ENCODE results near the gene TAS1R2.

- RRBS = no CpG with 5 or more reads among the region's 12 CpGs
CAGE:
- cytosol, long polyA plus RNA = no peak
- long polyA plus RNA = no peak
- nucleus, long polyA plus RNA = no peak
Observed at GRCh38 chr1:17579951-17580808, 40.7 kb downstream of the ARHGEF10L start.

GRCh38 chr1:17587322-17587653, 47.8 kb downstream of the ARHGEF10L start:
- RRBS = no CpG with 5 or more reads among the region's 5 CpGs
CAGE:
- cytosol, long polyA plus RNA = no peak
- long polyA plus RNA = no peak
- nucleus, long polyA plus RNA = no peak

DNA sequence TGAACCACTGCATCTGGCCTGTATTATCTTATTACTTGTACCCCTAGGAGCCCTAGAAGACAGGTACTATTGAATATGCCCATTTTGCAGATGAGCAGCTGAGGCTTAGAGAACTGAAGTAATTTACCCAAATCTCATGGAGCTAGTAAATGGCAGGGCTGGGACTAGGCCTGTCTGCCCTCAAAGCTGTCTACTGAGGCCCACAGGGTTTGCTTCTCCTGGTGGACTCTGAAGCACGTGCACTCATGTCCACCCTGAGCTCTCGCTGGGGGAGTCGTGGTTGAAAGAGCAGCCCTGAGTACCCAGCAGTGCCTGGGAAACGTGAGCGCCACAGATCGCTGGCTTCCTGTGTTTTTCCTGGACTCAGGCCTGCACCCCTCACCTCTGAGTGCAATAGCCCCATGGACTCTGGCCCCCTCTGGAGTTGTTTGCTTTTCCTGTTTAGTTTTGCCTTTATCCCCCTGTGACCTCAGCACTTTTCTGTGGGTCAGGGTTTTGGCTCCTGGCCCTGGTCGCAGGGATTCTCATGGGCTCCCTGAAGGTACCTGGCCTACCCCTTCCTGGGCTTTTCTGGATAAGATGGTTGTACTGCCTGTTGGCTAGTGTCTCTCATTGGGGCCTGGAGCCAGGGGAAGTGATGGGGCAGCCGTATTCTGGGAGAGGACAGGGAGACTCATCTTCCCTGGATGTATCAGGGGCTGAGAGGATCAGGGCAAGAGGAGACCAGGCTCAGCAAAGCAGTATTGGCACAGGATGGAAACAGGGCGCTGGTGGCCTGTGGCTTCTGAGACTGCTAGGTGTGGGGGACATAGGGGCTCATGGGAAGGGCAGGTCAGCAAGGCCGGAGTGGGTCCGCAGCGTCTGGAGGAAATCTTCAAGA, 52.6 kb downstream of the ARHGEF10L start:
- RRBS = 100% methylated on average over 3 of the region's 12 CpGs
CAGE:
- cytosol, long polyA plus RNA = no peak
- long polyA plus RNA = no peak
- nucleus, long polyA plus RNA = no peak

DNA sequence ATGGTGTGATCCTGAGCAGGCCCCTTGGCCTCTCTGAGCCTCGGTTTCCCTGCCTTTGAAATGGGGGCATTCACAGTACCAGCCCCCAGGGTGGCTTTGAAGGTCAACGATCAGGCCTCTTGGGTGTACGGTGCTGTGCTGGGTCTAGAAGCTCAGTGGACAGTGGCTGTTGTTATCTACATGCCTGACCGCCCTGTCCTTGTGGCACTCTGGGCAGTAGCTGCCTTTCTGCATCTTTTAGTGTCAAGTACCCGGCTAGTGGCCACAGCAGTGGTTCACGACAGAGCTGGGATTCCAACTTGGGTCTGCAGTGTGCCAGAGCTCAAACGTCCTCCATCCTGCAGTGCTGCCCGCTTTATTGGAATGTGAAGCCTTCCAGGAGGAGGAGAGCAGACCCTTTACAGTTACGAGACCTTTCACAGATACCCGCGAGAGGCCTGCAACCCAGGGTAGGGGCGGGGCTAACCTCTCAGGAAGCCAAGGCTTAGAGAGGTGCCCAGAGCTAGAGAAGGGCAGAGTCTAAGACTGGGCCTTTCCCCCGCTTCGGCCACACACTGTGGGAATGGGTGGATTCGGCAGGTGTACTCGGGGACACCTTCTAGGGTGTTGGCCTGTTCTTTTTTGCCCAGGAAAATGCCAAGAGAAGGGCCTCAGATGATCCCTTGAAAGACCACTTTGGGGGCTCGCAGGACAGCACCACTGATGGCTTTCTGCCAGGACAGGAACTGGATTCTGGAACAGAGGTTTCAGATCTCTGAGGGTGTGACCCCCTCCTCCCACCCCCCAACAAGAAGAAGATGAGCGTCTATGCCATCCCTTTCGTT, 74.5 kb downstream of the ARHGEF10L start:
- RRBS = no CpG with 5 or more reads among the region's 19 CpGs
CAGE:
- cytosol, long polyA plus RNA = no peak
- long polyA plus RNA = no peak
- nucleus, long polyA plus RNA = no peak

DNA sequence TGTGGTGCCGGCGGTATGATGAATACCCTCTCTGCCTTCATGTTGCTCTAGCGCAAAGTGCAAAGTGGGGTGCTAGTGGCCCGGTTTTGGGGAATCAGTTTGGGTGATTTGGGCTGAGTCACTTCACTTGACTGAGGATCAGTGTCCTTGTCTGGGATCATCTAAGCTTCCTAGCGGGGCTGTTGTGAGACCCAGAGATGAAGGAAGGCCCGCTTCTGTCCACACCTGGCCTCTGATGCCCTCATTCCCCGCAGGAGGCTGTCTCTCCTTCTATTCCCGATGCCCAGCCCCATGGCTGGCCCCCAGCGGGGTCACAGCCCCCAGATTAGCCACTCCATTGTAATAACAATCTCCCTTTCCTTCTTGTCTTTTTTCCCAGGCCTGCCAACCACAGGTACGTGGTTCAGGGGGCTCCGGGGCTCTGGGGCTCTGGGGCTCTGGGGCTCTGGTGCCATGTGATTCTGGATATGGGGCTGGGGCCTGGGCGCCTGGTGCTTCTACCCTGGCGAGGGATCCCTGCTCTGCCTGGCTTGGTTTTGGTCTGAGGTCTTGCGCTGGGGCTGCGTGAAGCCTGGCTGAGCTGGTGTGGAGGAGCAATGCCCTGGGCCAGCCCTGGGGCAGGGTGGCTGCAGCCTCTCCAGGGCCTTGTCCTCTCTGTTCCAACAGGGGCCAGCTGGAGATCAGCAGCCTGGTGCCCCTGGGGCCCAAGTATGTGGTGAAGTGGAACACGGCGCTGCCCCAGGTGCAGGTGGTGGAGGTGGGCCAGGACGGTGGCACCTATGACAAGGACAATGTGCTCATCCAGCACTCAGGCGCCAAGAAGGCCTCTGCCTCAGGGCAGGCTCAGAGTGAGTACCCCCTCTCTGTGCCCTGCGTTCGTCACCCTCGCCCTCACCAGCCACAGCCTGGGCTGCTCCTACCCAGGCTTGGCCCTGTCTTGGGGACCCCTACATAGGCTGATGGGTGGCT, 95.0 kb downstream of the ARHGEF10L start:
- RRBS = 93% methylated on average over 4 of the region's 22 CpGs
CAGE:
- cytosol, long polyA plus RNA = no peak
- long polyA plus RNA = no peak
- nucleus, long polyA plus RNA = no peak

GRCh38 chr1:17648393-17649257, 106.5 kb upstream of the ACTL8 start:
- RRBS = 97% methylated on average over 2 of the region's 22 CpGs
CAGE:
- cytosol, long polyA plus RNA = no peak
- long polyA plus RNA = no peak
- nucleus, long polyA plus RNA = no peak

DNA sequence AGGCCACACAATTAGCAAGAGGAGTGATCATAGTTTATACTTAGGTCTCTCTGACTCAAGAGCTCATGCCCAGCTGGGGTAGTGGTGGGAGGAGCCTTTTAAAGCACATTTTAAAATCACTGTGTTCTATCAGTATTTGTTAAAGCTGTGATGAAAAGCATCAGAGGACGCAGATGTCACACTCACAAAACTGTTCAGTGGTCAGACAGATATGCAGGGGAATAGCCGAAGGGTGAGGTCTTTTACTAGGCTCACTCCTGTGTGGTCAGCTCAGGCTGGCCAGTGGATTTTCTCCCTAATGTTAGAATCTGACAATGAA, 80.0 kb upstream of the IGSF21 start:
- RRBS = no CpG with 5 or more reads among the region's 2 CpGs
CAGE:
- cytosol, long polyA plus RNA = no peak
- long polyA plus RNA = no peak
- nucleus, long polyA plus RNA = no peak

- RRBS = no CpG with 5 or more reads among the region's 4 CpGs
CAGE:
- cytosol, long polyA plus RNA = no peak
- long polyA plus RNA = no peak
- nucleus, long polyA plus RNA = no peak
Observed at GRCh38 chr1:18264684-18265123, 157.1 kb downstream of the IGSF21 start.

- RRBS = no CpG with 5 or more reads among the region's 12 CpGs
CAGE:
- cytosol, long polyA plus RNA = no peak
- long polyA plus RNA = no peak
- nucleus, long polyA plus RNA = no peak
Observed at GRCh38 chr1:18481418-18481764, 661 bp downstream of the KLHDC7A start.

DNA sequence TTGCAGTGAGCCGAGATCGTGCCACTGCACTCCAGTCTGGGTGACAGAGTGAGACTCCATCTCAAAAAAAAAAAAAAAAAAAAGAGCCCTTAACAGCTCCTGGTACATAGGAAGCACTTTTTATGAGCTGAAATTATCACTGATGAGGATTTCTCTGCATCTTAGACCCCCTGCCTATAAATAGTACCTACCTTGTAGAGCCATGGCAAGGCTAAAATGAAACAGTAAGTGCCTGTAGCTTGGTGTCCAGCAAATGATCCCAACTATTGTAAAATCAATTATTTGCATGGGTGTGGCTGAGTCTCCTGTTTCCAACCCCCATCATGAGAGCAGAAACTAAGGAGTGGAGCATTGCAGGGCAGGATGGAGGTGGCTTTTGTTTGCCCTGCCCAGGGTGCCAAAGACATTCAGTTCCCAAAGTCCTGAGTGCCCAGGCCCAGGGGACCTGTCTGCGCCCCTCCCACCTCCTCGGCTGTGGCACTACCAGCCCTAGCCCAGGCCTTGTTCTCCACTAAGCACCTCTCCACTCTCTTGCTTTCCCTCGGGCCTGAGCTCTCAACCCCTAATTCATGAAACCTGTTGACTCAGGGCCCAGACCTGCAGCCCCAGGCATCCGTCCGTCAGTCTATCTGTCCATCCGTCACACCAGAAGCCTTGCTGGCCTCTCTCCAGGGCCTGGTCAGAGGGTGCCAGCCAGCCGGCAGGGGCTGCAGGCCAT, 39.5 kb downstream of the PAX7 start:
- RRBS = no CpG with 5 or more reads among the region's 9 CpGs
CAGE:
- cytosol, long polyA plus RNA = no peak
- long polyA plus RNA = no peak
- nucleus, long polyA plus RNA = no peak

DNA sequence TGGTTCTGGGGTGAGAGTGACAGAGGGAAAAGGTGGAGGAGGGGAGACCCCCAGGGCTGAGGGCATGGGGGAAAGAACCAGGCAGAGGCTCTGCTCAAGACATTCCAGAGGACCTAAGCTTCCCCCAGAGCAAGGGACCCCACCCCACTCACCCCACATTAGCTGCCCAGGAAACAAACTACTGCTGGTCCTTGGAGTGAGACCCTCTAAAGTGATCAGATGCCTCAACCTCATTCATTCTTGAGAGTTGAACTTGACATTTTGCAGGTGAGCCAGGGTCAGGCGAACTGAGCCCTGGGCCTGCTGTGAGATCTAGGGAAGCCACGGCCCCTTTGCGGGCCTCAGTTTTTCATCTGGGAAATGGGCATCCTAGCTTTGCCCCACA, 102.9 kb downstream of the PAX7 start:
- RRBS = no CpG with 5 or more reads among the region's 3 CpGs
CAGE:
- cytosol, long polyA plus RNA = no peak
- long polyA plus RNA = no peak
- nucleus, long polyA plus RNA = no peak

DNA sequence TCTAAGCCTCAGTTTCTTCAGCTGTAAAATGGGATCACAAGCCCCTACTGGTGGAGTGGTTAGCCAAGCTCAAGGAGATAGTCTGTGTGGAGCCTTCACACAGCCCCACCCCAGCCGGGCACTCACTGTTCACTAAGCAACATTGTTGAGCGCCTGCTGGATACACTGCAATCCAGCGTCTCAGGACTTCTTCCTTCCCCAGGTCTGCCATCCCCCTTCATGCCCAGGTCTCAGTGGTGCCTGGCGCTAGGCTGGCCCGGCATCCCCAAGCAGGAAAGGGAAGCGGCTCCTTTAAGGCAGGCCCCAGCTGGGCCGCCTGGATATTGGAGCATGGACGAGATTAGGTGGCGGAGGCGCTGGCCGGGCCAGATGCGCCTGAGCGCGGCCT, 75.6 kb downstream of the TAS1R2 start:
- RRBS = 65% methylated on average over 6 of the region's 14 CpGs
CAGE:
- cytosol, long polyA plus RNA = no peak
- long polyA plus RNA = no peak
- nucleus, long polyA plus RNA = no peak

GRCh38 chr1:18859491-18859905, at the start of gene TAS1R2:
Gene TAS1R2 (minus strand): TSS chr1:18859660.
- RRBS = no CpG with 5 or more reads among the region's 4 CpGs
CAGE:
- cytosol, long polyA plus RNA = no peak
- long polyA plus RNA = no peak
- nucleus, long polyA plus RNA = no peak

DNA sequence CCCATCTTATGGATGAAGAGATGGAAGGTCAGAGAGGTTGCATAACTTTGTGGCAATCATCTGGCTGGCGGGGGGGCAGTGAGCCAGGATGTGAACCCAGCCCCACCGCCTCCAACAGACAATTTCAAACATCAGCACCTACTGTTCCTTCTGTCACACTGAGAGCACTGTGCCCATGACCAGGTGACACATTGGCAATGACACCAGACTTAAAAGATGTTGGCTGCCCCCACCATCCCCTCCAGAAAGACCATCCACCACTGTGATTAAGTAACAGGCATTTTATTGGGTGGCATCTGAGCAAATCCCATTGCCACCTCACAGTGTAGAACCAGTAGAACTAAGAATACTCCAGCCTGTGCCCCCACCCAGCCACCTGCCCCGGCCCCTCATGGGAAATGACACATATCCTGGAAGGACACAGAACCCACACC, 11.7 kb upstream of the TAS1R2 start:
- RRBS = no CpG with 5 or more reads among the region's 3 CpGs
CAGE:
- cytosol, long polyA plus RNA = no peak
- long polyA plus RNA = no peak
- nucleus, long polyA plus RNA = no peak

DNA sequence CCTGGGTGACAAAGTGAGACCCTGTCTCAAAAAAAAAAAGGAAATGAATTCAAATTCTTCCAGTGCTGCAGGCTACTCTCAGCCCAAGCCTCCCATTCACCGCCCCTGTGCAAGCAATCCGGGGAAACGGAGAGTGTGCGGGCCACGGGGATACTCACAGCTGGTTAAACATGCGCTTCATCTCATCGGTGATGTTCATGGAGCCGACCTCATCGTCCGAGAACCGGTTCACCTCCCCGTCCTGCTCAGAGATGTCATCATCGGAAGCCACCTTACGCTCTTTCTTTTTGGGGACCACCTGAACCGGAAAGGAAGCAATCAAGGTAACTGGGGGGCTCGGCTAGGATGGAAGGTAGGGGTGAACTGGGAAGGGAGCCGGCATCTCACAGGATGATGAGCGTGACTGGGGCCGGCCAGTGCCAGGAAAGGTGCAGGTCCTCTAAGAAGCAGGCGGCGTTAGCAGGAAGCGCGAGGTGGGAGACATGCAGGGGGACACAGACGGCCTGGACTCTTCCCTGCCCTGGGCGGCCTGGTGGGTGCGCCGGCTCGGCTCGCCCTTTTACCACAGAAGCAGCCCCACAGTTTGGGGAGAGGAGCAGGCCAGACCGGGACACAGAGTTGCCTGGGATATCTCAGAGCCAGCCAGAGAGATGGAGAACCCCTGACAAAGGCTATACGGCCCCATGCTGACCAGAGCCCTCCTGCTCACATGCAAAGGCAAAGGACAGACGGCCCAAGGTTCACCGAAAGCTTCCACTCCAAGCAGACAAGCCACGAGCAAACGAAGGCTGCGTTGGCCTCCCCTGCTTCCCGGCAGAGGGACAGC, 14.6 kb upstream of the ALDH4A1 start:
- RRBS = 97% methylated on average over 17 of the region's 37 CpGs
CAGE:
- cytosol, long polyA plus RNA = no peak
- long polyA plus RNA = no peak
- nucleus, long polyA plus RNA = no peak

- RRBS = no CpG with 5 or more reads among the region's 13 CpGs
CAGE:
- cytosol, long polyA plus RNA = no peak
- long polyA plus RNA = no peak
- nucleus, long polyA plus RNA = no peak
Observed at GRCh38 chr1:18945132-18945683, 11.3 kb downstream of the IFFO2 start.

DNA sequence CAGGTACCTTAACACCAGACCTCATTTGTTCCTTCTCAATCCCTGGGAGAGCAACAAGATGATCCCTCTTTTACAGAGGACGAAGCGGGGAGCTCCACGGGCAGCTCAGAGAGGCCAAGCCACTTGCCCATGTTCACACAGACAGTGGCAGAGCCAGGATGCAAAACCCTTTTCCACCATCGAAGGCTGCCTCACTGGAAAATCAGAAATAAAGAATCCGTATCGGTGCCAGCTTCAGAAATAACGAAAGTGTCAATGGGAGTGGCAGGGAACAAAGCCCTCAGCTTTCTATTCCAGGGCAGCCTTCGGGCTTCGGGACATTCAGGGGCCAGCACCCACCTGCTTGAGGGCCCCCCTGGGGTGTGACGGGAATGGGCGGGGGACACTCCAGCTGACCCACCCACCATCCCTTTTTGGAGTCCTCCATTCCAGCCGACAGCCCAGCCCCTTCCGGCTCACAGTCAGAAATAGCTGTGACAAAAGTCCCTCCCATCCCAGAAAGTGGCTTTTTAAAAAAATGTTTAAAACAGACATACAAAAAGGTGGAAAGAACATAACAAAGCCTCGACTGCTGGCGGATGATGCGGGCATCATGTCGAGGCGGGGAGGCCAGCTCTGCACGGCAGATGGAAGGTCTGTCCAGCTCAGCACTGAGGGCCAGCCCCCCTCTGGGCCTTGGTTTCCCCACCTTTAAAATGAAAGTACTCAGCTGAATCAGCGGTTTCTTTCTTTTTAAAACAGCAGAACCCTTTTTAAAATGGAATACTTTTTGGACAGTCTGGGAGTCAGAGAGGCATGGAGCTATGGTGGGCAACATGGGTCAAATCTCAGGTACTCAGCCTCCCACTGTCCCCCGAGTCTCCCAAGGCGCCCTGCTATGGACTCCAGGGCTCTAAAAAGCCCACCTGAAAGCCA, 5.8 kb downstream of the IFFO2 start:
- RRBS = no CpG with 5 or more reads among the region's 22 CpGs
CAGE:
- cytosol, long polyA plus RNA = no peak
- long polyA plus RNA = no peak
- nucleus, long polyA plus RNA = no peak

DNA sequence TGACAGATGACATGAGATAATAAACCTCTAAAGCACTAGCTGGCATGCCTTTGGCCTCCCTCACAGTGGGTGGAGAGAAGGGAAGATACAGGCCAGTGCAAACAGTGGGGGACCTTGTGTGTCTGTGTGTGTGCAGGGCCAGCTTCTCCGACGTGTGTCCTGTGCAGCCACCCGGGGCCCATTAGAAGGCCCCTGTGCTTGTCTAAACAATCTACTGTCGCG, 32.4 kb upstream of the IFFO2 start:
- RRBS = no CpG with 5 or more reads among the region's 5 CpGs
CAGE:
- cytosol, long polyA plus RNA = no peak
- long polyA plus RNA = no peak
- nucleus, long polyA plus RNA = no peak

DNA sequence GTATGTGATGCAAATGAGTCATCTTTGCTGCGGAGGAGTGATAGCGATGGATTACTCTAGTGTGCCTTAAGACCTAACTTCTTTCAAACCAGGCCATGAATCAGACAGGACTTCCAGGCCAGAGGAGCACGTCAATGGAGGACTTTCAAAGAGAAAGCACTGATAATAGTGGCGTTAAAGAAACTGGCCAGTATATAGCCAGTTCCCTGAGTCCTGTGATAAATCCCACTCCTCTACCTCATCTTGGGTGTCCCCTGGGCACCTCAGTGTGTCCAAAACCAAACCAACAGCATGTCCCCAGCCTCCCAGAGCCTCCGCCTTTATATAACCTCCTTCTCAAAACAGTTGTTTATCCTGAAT, 47.0 kb upstream of the IFFO2 start:
- RRBS = no CpG with 5 or more reads among the region's 5 CpGs
CAGE:
- cytosol, long polyA plus RNA = no peak
- long polyA plus RNA = no peak
- nucleus, long polyA plus RNA = no peak

- RRBS = no CpG with 5 or more reads among the region's 8 CpGs
CAGE:
- cytosol, long polyA plus RNA = no peak
- long polyA plus RNA = no peak
- nucleus, long polyA plus RNA = no peak
Observed at GRCh38 chr1:19013485-19014104, 57.1 kb upstream of the IFFO2 start.